Cardiac muscle cell (in vitro differentiated cells and primary cell): ENCODE measurements around a stretch of chr15.

- RAMPAGE, long total RNA = no peak
- RRBS = no CpG with 5 or more reads among the region's 19 CpGs
Measured at GRCh38 chr15:92881727-92882486, 18.2 kb upstream of the CHD2 start.

GRCh38 chr15:92891656-92892546 lies 8.2 kb upstream of the CHD2 start:
- RAMPAGE, long total RNA = no peak
- RRBS = no CpG with 5 or more reads among the region's 6 CpGs

DNA sequence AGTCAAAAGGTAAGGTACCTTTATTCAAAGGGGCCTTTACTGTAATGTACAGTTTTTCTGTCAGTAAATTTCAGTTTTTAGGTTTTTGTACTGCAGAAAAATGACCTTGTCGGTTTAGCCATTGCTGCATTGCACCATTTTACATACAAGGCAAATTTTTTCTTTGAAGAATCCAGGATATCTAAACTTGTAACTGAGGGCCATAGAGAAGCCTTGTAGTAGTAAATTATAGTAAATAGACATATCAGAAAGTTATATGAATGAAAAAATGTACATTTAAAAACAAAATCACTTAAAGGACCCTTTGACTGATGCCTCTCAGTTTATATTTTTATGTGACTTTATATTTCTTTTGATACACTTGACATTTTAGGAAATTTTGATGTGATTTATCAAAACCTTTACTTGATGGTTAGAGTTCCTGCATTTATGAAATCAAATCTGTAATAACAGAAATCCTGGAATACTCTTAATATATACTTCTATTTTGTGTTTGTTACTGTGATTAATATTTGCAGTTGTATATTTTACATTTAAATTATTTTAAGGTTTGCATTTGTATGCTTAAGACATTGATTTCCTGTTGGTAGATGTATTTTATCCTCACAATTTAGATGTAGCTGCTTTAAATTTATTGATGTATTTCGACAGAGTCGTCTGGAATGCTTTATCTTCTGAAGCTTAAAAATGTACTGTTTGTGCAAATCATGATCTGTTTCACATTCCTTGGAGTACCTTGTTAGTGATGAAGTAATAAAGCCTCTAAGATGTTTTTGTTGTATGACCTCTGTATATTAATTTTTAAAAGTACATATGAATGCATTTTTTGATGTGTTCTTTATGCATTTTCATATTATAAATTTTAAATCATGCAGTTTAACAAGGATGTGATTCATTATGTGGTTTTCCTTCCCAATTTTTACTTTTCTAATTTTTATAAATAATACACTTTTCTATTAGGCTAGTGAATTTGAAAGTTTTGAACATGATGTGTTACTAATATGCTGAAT lies 1.7 kb downstream of the CHD2 start:
- RAMPAGE, long total RNA = no peak
- RRBS = no CpG with 5 or more reads among the region's 3 CpGs

GRCh38 chr15:92904376-92904941 lies 4.3 kb downstream of the CHD2 start:
- RAMPAGE, long total RNA = no peak
- RRBS = under 1% methylated on average over 6 of the region's 29 CpGs

DNA sequence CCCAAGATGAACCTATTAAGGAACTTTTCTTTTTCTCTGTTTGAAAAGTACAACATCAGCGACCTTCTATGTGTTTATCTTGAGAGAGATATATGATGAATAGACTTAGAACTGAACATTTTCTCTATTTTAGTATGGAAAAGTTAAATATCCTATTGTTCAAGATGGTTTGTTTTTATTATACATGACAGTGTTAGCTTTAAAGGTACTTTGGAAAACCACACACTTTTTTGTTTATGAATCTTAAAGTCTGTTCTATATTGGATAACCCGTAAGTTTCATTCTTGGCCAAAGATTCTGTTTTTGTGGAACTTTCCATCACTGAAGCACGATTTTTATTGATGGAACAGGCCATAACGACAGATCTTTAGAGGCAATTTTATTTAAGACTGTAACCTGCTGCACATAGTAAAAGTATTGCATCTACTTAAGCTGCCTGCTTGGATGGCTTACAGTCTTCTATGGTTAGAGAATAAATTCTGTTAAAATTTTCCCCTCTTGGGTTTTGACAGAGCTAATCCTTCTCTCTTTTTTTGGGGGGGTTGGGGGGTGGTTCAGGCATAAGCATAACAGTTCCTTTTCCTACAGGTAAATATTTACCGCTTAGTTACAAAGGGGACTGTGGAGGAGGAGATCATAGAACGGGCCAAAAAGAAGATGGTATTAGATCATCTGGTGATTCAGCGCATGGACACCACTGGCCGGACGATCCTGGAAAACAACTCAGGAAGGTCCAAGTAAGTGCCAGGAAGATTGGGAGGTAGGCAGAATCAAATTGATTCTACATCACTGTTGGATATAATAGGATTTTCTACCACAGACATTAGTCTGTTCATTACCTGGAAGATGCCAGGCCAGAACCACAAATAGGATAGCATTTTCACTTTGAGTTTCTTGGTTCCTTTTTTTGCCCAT lies 78.7 kb downstream of the CHD2 start:
- RAMPAGE, long total RNA = no peak
- RRBS = no CpG with 5 or more reads among the region's 9 CpGs

GRCh38 chr15:93016645-93016965 lies 72.4 kb downstream of the RGMA start:
- RAMPAGE, long total RNA = no peak
- RRBS = no CpG with 5 or more reads among the region's 6 CpGs

GRCh38 chr15:93049954-93050384 lies 39.0 kb downstream of the RGMA start:
- RAMPAGE, long total RNA = no peak
- RRBS = 88% methylated on average over 3 of the region's 13 CpGs

- RAMPAGE, long total RNA = no peak
- RRBS = 2% methylated on average over 22 of the region's 44 CpGs
Measured at GRCh38 chr15:93072257-93072938, 16.6 kb downstream of the RGMA start.

DNA sequence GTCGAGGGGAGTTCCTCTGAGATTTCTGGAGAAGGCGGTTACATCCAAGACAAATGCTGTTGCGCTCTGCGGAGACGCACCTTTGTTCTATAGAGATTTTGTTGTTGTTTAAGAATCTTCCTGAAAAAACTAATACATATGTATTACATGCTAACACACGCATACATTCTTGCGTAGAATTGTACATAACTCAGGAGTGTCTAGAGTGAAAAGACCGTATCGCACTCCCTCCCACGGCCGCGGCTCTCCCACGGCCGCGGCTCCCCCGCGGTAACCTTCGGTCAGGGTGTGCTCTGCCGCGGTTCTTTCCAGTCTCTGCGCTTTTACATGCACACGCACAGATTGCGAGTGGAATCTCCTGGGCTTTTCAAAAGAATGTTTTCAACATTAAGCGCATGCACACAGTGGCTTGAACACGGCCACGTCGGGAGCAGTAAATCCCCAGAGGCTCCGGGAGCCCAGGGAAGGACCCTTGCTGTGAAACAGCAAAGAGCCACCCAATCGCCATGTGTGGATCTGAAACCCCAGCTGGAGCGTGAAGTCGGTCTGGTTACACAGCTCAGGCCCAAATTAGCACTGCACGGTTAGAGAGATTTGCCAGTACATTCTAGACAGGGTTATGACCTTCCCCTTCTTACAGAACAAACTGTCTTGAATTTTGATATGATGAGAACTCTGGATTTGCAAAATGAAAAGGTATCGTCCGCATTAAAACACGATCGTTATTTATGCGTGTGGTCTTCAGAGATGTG lies 763 bp upstream of the RGMA start:
- RAMPAGE, long total RNA = no peak
- RRBS = no CpG with 5 or more reads among the region's 37 CpGs

- RAMPAGE, long total RNA = no peak
- RRBS = no CpG with 5 or more reads among the region's 5 CpGs
Measured at GRCh38 chr15:93985896-93986444, 245.4 kb upstream of the MCTP2 start.

- RAMPAGE, long total RNA = no peak
- RRBS = no CpG with 5 or more reads among the region's 10 CpGs
Measured at GRCh38 chr15:94075083-94075770, 156.1 kb upstream of the MCTP2 start.

DNA sequence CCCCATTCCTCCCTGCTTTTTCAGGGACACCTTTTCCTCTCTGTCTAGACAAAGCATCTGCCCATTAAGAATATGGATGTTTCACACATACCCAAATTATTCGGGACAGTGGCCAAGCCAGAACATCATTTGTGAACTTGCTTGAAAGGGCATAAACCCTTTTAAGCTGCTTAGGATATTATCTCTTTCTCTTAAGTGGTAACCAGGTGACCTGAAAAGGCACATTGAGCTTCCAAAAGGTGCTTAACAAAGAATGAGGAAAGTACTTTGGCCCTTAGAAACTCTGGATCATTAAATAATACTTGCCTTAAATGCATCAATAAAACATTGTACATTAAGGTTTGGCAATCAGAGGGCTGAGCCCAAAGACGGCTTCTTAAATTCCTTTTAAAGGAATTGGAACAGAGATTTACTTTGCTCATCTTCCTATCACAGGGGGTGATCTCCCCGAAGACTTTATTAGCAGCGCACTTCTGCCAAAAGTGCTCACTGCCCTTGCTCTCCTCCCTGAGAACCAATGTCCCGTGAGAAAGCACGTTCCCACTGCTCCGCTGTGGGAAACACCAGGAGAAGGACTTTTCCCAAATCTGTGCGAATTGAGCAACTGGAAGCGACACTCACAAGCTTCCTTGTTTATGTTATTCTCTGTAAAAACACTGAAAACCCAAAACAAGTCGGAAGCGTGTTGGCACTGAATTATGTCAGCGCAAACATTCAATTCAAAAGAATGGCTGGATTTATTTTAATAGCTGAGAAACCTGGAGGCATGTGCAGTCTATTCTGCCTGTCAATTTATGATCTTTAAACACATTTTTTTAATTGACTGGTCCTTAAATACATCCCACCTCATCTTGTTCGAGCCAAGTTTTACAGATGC lies 670.9 kb upstream of the NR2F2 start:
- RAMPAGE, long total RNA = no peak
- RRBS = no CpG with 5 or more reads among the region's 13 CpGs

DNA sequence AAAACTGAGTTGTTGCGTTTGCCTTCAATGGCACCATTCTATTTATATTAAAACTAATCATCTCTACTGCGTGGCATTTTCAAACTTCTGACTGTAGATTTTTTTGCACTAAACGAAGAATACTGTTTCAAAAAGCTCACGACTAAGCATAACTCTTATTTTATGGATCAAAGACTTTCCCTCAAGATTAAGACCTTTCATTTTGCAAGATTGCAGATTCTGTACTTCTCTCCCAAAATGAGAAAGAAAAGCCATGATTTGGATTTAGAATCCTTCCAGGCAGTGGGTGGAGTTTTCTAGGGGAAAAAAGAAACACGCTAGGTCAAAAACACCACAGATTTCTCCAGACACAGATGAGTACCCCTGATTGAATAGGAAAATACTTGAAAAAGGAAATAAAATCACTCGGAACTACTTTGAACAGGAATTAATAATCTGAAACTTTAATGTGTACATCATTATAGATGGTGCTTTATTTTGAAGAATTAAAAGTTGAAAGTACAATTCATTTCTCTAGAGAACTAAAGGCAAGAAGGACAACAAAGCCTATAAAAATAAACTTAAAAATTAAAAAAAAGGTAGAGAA lies 617.1 kb upstream of the NR2F2 start:
- RAMPAGE, long total RNA = no peak
- RRBS = no CpG with 5 or more reads among the region's 6 CpGs

DNA sequence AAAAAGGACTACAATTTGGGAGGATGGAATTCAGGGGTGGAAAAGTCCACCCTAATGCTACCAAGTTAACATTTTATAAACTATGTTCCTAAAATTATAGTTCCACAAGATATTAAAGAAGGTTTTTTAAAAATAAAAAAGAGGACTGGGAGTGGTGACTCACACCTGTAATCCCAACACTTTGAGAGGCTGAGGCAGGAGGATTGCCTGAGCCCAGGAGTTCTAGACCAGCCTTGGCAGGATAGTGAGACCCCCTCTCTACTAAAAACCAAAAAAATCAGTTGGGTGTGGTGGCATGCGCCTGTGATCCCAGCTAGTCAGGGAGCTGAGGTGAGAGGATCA lies 152.8 kb upstream of the NR2F2 start:
- RAMPAGE, long total RNA = no peak
- RRBS = no CpG with 5 or more reads among the region's 1 CpG

- RAMPAGE, long total RNA = no peak
- RRBS = no CpG with 5 or more reads among the region's 13 CpGs
Measured at GRCh38 chr15:96209133-96209964, 121.2 kb upstream of the NR2F2 start.

DNA sequence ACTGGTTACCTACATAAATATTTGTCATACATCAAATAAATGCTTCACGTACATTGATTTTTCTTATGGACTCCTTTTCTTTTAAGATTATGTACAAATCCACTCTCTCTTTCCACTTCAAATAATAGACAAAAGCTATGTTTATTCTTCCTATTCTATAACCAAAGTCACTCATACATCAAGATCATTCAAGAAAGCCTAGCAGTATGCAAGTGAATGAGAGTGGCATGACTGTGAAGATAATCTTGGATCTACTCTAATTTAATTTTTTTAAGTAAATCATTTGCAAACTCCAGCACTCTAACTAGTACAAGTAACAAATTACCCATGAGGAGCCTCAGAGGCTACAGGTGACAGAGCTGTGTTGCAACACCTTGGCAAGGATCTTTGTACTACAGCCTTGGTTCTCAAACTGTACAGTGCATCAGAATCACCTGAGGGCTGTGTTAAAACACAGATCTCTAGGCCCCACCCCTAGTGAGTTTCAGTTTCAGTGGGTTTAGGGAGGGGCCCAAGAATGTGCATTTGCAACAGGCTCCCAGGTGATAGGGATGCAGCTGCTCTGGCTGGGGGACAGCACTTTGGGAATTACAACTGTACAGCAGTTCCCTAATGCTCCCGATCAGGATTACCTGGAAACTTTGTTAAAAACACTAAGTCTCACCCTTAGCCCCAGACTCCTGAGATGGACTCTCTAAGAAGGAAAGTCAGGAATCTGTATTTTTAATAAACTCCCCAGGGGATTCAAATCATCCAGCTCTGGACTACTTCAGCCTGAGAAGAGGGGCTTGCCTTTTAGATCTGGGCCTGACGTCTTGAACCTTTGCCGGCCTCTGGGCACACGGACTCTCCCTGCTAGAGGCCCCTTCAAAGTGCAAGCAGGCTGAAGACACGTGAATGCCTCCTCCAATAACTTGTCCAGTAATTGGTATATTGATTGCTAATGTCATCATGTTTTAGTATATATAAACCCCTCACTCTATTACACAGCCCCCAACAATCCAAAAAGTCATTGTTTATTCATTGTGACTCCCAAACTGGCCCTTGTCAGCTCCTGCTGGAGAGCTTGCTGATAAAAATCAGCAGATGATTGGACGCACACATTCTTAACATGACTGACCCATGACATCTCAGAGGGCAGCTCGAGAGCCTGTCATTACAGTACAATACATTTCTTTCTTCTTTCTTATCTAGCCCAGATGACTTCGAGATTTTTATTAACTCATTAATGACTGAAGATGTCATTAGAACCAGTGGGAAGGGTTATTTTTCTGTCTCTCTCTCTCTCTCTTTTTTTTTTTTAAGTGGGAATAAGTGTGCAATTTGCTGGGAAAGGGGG lies 66.0 kb upstream of the NR2F2 start:
- RAMPAGE, long total RNA = no peak
- RRBS = no CpG with 5 or more reads among the region's 9 CpGs

DNA sequence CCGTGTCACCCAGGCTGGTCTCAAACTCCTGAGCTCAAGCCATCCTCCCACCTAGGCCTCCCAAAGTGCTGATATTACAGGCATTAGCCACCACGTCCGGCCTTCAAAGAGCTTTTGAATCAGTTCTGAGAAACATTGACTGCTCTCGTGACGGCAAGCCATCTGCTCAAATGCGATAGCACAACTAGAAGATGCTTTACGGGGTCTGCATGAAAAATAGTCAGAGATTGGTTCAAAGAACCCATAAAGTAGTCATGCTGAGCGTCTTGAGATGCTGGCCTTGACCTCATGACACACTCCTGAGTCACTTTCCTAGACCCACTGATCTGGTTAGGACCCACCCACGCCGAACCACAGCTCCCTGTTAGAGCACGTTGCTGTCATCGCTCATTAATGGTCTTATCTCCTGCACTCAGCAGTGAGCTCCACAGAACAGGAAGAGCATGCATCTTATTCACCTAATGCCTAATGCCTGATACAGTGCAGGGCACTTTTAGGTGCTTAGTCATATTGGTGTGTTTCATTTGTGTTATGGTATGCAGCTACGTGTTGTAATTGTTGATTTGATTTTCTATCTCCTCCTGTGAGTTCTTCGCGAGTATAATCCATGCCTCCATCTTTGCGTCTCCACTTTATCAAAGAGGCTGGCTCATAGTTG lies 56.8 kb upstream of the NR2F2 start:
- RAMPAGE, long total RNA = no peak
- RRBS = no CpG with 5 or more reads among the region's 16 CpGs

- RAMPAGE, long total RNA = no peak
- RRBS = no CpG with 5 or more reads among the region's 6 CpGs
Measured at GRCh38 chr15:96326218-96326520, 4.3 kb upstream of the NR2F2 start.

DNA sequence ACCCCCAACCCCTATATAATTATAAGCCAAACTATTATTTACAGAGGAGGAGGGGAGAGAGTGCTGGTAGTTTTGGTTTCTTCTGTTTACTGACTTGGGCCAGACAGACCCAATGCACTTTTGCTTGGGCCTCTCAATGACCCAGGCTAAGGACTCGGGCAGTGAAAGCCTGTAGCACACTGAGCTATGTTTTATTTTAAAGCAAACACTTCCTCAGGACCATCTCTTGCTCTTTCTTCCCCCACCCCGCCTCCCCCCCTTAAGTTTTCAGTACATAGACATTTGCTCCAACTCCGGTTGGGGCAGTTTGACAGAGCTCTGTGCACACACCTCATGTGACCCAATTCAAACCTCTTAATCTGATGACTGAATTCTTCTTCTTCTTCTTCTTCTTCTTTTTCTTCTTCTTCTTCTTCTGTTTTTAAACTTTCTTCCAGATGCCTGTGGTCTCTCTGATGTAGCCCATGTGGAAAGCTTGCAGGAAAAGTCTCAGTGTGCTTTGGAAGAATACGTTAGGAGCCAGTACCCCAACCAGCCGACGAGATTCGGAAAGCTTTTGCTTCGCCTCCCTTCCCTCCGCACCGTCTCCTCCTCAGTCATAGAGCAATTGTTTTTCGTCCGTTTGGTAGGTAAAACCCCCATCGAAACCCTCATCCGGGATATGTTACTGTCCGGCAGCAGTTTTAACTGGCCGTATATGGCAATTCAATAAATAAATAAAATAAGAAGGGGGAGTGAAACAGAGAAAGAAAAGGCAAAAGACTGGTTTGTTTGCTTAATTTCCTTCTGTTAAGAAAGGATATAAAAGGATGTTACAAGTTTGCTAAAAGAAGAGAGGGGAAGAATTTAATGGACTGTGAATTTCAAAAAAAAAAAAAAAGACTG lies 6.7 kb downstream of the NR2F2 start:
- RAMPAGE, long total RNA = no peak
- RRBS = no CpG with 5 or more reads among the region's 16 CpGs

DNA sequence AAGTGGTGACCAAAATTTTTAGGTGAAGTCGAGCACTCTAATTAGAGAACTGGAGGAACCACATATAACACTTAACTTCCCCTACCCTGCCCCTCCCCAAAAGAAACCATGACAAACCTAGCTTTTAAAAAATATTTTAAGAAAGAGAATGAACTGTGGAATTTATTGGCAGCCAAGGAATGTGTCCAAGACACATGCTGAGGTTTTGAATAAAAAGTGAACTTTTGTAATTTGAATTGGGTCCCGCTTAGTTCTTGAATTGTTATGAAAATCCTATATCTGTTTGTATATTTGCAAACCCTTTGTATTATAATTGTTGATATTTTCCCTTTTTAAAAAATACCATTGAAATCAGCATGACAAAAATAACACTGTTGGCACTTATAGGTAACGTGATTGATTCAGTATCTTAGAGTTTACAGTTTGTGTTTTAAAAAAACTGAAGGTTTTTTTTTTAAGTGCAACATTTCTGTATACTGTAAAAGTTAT lies 7.8 kb downstream of the NR2F2 start:
- RAMPAGE, long total RNA = no peak
- RRBS = no CpG with 5 or more reads among the region's 3 CpGs